Pulmonary lymph node (tissue), 1 donor: ENCODE measurements around a stretch of chr11.

- PRO-cap, result no peak
These were observed 55.2 kb downstream of the NAT10 start for GRCh38 chr11:34160576-34161178.

DNA sequence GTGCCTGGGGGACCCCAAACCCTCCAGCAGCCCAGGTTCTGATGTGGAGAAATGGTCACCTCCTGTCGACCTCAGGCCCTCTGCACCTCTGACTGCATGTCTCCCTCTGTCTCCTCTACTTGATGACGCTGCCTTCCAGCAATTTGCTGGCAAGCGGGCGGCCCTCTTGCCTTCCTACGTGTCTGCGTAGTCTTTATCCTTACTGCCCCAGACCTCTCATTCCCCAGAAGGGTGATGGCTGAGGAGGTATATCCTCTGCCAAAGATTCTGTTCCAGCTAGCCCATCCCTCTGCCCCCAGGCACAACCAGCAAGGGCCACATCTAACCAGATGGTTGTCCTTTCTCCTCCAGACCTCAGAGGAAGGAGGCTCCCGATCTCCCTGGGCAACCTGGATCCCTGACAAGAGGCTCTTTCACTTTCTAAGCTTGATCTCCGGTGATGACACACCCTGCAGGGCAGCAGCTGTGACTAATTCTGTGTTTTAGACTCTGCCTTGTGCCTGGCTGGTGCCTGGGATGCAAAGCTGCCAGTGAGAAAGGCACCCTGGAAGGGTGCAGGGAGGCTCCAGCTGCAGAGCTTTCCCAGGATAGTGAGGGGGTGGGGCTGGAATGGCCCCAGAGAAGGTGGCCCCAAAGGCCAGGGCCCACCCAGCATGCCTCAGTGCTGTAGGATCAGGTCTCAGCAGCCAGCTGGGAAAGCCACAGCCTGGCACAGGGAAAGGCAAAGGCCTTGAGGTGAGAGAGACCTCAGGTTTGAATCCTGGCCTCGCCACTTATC lies 87.5 kb downstream of the NAT10 start:
- PRO-cap, result no peak

DNA sequence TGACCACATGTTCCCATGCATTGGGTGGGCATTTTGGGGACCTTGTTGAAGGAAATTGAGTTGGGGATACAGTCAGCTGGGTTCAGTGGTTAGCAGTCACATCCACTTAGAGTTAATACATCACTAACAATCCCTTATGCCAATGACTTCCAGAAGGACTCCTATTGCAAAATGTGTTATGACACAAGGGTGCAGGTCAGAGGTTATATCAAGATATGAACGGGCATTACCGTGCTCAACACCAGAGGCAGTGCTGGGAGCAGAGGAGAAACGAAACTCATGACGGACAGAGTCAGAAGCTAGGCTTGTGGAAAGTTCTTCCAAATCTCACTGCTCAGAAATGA lies 48.6 kb downstream of the ABTB2 start:
- PRO-cap, result no peak

GRCh38 chr11:34318336-34318907 lies 39.4 kb downstream of the ABTB2 start:
- PRO-cap, result no peak

DNA sequence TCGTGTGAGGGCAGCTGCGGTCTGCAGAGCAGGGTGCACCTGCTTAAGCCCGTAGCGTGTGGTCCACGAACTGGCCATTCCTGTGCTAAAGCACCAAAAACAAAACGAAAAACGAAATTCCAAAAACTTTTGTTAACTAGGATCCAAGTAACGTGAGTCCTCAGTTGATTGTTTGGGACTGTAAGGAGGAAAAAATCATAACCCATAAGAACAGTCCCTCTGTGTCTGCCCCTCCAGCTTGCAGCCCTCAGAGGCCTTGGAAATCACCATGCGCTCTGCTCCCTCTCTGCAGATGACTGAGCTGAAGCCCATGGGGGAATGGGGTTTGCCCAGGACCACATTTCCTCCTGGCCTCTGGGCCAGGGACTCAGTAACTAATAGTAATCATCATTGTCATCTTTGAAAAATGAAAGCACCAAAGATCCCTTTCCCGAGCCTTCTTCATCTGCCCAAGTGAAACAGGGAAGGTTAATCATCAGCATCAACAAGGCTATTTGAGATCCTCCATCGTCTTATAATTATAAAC lies 24.5 kb downstream of the ELF5 start:
- PRO-cap, result no peak

DNA sequence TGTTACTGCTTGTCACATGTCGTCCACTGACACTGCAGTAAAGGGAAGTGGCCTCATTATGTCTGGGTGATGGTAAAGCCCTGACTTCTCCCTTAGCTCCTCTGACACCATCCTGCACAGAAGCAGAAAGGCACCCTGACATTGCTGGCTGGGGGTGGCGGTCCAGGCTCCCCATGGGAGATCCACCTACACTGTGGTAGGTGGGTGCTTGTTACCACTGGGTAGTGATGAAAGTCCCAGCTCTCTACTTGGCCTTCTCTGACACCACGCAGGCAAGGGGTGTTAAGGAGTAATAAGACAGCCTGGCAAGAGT lies 38.8 kb upstream of the ELF5 start:
- PRO-cap, result no peak

GRCh38 chr11:34632155-34632973 lies 11.5 kb downstream of the EHF start:
- PRO-cap, result no peak

DNA sequence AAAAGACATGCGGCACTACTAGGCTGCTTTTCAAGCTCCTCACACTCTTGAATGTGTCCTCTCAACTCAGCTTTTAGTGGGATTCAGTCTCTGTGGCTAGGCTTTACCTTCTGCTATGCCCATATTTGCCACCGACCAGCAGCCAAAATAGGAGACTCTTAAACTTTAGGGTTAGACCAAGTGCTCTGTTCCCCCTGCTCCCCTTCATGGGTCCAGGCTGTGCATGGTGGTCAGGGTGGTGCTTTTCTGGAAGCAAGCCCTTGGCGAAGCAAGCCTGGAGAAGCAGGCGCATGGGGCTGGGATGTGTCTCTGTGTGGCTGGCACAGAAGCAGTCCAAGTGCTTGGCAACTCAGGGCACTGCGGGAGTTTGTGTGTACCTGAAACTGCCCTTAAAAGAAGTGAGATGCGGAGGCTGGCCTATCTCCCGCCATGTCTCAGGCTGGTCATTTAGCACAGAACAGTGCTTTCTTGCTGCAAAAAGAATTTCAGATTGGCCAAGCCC lies 16.2 kb downstream of the EHF start:
- PRO-cap, result no peak

- PRO-cap, result no peak
These were observed 64.3 kb downstream of the EHF start for GRCh38 chr11:34685148-34685563.

GRCh38 chr11:34825217-34826233 lies 90.7 kb downstream of the APIP start:
- PRO-cap, result no peak

GRCh38 chr11:35059037-35059440 lies 79.9 kb upstream of the CD44 start:
- PRO-cap, result unidirectional peak, plus-strand start at chr11:35059335

DNA sequence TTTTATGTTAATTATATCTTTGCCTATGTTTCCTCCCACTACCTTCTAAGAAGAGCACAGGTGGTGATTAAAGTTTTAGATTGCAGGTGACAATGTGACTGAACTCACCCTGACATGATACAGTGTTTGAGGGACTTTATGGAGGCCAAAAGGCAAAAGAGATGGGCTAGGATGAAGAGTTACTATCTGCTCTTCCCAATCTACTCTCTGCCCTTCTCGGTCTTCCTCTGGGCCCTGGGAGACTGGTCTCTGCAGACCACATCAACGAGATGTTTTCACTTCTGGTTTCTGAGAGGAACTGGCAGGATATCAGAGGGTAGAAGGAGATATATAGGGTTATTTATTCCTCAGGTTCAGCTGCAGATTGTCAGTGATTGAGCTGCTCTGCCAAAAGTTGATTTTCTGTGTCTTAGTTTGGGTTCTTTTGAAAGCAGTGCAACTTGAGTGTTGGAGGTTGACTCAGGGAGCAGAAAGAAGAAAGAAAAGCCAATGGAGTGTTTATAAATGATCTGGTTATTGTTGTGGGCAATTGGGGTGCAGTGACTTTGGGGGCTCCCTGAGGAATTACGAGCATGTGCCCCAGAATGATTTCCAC lies 32.3 kb upstream of the CD44 start:
- PRO-cap, result unidirectional peak, minus-strand start at position 300 of the sequence

- PRO-cap, result bidirectional peak, plus-strand start at chr11:35165555, minus-strand start at chr11:35165462
These were observed 26.1 kb downstream of the CD44 start for GRCh38 chr11:35164777-35165683.

DNA sequence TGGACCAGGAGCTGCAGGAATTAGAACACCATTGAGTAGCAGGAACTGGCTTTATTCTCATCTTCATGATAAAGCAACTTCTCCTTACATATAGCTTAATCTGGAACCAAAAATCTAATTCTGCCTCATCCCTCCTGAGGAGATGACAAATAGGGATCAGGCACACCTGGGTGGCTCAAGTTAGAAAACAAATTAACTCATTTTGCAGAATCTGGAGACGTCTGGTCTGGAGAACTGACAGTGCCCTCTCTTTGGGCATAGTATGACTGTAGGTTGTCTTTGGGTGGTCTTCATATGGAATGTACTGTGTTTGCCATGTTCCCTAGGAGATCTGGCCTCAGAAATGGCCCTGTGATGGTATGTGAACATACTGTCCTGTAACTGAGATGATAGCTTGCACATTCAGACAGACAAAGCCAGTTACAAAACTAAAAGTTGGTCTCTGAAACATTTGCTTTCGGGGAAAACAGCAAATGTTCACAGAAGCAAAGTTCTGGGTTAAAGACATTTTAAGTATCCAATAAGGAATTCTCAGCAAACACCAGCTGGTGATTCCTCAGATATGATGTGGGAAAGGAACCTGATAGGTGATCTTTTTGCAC lies 29.6 kb downstream of the CD44 start:
- PRO-cap, result no peak

GRCh38 chr11:35173586-35174438 lies 34.8 kb downstream of the CD44 start:
- PRO-cap, result bidirectional peak, plus-strand start at chr11:35173953, minus-strand start at chr11:35173855

GRCh38 chr11:35235984-35236458 lies 97.0 kb downstream of the CD44 start:
- PRO-cap, result no peak

- PRO-cap, result no peak
These were observed 76.4 kb downstream of the SLC1A2 start for GRCh38 chr11:35342927-35343404.

DNA sequence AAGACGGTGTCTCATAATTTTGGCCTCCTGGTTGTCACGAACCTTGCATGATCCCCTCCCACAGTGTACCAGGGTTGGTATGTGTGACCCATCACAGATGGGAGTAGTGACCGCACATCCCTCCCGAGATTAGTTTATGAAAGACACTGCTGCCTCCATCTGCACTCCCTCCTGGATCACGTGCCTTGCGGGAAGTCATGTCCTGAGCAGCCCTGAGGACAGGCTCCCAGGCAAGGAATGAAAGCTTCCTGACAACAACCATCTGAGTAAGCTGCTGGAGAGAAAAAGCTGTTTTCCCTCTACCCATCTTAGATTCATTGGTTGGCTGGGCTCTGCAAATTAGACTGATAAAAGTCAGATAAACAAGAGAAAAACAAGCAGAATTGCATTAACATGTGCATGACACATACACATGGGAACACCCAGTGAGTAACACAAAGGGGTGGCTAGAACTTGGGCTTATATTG lies 14.4 kb upstream of the PAMR1 start:
- PRO-cap, result no peak

- PRO-cap, result no peak
These were observed 5.4 kb downstream of the FJX1 start for GRCh38 chr11:35623559-35624121.

DNA sequence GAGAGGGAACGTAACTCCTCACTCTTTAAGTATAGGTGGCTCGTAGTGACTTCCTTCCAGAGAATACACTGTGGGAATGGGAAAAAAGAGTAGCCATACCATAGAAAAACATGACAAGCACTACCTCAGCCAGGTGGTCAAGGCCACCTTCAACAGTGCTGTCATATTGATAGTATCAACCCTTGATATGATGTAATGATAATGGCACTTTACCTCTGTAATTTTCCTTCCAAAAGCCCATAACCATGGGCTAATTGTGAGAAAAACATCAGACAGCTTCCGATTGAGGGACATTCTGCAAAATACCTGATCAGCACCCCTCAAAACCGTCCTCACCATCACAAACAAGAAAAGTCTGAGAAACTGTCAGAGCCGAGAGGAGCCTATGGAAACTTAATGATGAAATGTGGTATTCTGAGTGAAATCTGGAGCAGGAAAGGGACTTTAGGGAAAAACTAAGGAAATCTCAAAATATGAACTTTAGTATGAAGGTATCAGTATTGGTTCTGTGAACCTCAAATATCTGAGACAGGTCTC lies 134.9 kb downstream of the TRIM44 start:
- PRO-cap, result no peak